Left ventricle myocardium (tissue), 1 donor: ENCODE measurements around the genes ZNF85, ZNF43, ZNF676 and ZNF728.

- PRO-cap = unidirectional peak, minus-strand start at chr19:19546815; unidirectional peak, minus-strand start at chr19:19546945
Observed at GRCh38 chr19:19546689-19547343, 8.8 kb downstream of the CILP2 start.

DNA sequence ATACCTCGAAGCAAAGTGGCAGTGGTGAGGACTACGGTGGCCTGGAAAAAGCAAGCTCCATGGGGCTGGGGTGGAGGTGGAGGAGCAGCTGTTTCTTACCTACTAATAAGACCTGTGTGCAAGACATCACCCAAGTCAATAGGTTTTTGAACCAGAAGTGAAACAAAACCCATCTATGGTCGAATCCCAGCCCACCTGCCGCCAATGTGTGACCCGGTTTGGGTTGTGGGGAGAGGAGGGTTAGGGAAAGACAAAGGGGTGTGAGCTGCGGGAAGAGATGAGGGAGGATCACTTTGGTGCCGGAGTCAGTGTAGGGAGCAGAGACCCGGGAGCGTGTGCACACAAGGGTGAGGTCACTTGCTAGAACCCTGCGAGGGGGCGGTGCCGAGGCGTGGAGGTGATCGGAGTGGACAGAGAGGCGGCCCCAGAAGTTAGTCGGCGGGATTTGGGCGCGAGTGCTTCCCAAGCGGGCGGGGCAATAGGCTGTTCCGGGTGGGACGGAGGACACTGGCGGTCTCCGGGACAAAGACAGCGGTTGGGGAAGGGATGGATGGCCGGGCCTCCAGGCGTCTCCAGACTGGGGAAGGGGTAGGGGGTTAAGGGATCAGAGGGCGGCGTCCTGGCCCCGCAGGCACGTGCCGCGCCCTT, 503 bp downstream of the LPAR2 start:
- PRO-cap = no peak

- PRO-cap = no peak
Observed at GRCh38 chr19:19647186-19647778, 3.8 kb upstream of the GMIP start.

DNA sequence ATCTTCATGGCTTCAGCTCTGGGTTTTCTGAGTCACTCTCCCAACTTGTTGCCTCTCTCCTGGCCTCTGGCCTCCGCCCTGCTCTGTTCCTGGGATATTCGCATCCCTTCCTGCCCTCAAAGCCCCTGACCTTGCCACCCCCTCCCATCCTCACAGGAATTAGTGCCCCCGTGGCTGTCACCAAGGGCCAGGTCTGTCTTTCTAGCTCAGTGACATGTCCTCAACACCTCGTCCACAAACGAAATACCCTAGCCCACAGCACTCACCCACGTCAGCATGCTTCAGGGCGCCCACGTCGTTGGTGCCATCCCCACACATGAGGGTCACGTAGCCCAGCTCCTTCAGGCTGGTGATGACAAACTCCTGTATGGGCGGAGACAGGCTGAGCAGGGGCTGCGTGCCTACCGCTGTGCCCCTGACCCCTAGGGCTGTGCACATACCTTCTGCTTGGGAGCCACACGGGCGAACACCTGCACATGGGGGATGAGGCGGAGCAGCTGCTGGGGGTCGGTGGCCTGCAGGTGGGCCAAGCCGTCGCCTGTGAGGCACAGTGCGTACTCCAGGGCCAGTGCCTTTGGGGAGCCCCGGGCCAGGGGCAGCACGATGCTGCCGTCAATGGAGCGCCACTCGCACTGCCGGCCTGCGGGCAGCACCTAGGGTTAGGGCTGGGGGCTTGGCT, 6.0 kb upstream of the GMIP start:
- PRO-cap = no peak

- PRO-cap = no peak
Observed at GRCh38 chr19:19659375-19660197, 3.9 kb downstream of the ATP13A1 start.

DNA sequence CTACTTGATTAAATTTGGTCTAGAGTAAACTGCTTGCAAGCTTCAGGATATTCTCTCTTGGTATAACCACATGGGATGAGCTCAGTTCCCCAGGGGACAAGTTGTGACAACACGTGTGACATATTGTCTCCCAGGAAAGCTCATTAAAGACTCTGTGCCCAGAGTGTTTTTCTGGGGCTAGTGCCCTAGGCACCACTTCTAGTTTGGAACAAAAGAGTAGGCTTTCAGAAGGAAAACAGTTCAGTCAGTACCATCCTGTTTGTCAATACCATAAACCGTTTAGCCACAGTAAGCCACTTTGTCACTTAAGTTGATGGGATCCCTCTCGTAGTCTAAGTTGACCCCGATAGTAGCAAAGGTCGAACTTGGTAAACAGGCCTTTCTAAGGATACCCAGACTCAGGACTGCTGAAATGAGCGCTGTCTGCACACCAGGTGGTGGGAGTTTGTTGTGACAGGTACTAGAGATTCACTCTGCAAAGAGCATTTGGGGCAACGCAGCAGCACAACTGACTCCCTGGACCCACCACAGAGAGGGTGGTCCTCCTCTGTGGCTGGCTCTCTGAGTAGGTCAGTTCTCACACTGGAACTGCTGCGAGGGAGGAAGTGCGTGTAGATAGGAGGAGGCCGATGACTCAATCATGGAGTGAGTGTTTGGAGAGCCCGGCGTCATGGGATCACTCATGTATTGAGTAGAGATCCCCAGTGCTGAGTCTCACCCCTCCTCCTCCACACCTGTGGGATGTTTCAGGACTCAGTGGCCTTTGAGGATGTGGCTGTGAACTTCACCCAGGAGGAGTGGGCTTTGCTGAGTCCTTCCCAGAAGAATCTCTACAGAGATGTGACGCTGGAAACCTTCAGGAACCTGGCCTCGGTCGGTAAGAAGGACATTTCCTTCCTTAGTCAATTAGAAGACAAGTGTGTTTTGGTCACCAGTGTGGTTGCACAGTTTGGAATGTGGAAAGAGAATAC, 8.8 kb downstream of the ZNF101 start:
- PRO-cap = no peak

GRCh38 chr19:19817069-19817764, 4.3 kb downstream of the ZNF506 start:
- PRO-cap = no peak

- PRO-cap = no peak
Observed at GRCh38 chr19:20472747-20473157, 92.8 kb downstream of the ZNF737 start.

DNA sequence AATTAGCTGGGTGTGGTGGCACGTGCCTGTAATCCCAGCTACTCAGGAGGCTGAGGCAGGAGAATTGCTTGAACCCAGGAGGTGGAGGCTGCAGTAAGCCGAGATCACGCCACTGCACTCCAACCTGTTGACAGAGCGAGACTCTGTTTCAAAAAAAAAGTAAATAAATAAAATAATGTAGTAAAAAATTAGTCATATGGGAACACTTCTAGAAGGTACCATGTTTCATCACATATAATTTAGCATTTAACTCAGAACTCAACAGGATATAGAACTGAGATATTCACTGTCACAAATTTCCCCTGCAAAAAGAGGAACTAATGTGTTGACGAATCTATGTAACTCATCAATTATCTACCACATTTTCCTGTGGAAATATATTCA, 1.6 kb downstream of the ZNF737 start:
- PRO-cap = no peak

GRCh38 chr19:20664948-20665869, 3.8 kb upstream of the ZNF626 start:
- PRO-cap = no peak

GRCh38 chr19:20922816-20923926, at the start of gene ZNF85:
Gene ZNF85 (plus strand): TSS chr19:20923251.
- PRO-cap = bidirectional peak, plus-strand start at chr19:20923332, minus-strand start at chr19:20923117; unidirectional peak, plus-strand start at chr19:20923557

- PRO-cap = no peak
Observed at GRCh38 chr19:21474467-21475313, 30.7 kb upstream of the ZNF429 start.

GRCh38 chr19:21584482-21585001, 79.1 kb downstream of the ZNF429 start:
- PRO-cap = no peak

DNA sequence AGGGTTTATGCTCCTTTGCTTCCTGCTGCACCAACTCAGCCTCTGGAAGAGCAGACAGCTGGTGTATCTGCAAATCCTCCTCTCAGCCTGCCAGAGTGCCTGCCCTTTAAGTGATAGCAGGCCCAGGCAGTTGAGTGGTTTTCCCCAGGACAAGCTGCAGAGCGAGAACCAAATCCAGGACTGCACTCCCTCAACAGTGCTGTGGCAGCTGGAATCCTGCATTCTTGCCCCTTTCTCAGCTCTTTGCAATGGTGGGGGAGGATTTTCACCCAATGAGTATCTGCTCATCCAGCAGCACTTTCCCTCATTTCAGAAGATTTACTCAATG, 85.5 kb downstream of the ZNF429 start:
- PRO-cap = no peak

- PRO-cap = no peak
Observed at GRCh38 chr19:21600743-21601176, 95.4 kb downstream of the ZNF429 start.

- PRO-cap = no peak
Observed at GRCh38 chr19:21750370-21751038, 16.9 kb downstream of the ZNF100 start.

DNA sequence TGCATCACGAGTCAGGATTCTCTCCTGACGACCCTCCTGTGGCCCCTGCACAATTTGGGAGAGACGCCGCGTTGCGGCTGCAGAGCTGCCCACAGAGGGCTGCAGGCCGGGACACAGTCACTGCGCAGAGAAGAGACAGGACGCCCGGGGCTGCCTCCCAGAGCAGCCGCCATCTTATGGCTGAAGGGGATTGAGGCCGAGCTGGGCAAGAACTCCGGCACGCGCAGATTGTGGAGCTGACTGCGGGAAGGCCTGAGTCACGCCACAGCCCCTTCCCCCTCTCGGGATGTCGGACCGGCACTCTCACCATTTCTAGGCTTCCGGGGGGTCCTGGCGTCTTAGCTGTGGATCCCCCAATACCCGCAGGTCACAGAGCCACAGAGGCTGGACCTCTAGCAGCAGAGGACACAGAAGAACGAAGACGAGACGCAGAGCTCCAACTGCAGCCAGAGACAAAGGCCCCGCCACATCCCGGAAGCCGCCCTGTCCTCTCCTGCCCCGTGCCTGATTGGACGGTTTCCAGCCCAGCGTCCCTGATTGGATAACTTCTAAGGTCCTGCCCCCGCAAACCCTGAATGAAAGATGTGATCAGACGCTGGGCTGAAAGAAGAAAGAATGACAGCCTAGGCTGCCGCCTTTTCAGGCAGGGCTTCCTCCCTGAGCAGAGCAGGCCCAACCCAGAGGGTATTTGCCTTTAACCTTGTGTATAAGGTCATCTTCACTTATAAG, at the start of gene ZNF43:
TSS of gene ZNF43 (minus strand) at position 454 of the 729 bp plus-strand sequence.
- PRO-cap = bidirectional peak, plus-strand start at position 82 of the sequence, minus-strand start at position 176 of the sequence; bidirectional peak, plus-strand start at position 604 of the sequence, minus-strand start at position 454 of the sequence

- PRO-cap = no peak
Observed at GRCh38 chr19:22196469-22196976, at the start of gene ZNF676. Gene ZNF676 (minus strand): TSS chr19:22196951.

- PRO-cap = no peak
Observed at GRCh38 chr19:22427388-22427581, 5.1 kb upstream of the ZNF98 start.

GRCh38 chr19:23002441-23003439, at the start of gene ZNF728:
Gene ZNF728 (minus strand): TSS chr19:23003176.
- PRO-cap = bidirectional peak, plus-strand start at chr19:23003324, minus-strand start at chr19:23003176